Right common carotid artery plus branches (tissue), 1 donor: ENCODE results near the genes GPATCH2L and STON2.

DNA sequence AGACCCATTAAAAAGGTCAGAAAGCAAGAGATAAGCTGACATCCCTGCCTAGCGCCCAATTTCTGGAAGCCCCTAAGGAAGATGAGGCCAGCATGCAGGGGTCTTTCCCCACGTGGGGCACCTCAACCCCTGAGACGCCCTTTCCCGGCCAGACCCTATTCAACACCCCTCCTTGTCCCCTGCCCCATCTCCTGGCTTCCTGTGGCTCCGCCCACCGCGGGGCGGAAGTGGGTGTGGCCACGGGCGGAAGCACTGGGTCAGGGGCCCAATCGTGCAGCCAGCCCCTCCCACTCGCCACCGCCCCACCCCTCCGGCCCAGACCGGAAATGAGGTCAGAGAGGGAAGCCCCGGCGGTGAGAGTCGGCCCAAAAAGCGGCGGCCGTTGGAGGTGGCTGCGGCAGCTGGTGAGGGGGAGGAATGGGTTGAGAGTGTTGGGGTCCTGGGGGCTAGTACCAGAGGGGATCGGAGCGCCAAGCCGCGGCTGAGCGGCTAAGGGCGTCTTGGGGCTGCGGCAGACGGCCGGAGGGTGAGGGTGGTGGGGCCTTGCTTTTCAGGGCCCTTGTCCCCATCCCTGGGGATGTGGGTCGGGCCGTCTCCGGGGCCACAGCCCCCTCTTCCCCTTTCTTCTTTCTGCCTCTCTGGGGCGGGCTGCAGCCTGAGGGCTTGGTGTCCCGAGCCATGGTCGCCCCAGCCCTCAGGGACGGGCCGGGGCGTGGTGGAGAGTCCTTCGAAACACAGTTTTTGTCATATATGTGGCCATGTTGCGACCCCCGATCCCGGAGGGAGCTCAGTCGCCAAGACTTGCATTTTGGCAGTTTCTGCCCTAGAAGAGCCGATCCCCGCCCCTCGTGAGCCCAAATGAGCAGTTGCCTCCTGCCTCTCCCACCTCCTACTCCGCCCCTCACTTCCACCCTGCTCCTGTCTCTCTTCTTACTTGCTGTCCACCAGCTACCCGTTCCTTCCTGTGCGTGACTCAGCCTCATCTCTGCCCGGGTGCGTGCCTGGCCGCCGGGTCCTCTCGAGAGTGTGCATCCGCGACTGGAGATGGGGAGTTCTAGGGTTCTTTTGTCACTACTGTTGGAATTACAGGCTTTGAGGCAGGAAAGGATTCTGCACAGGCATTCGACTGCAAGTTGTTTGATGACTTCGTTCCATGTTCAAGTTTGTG lies at the start of gene GPATCH2L:
Gene GPATCH2L (plus strand): TSS at position 335 of the 1,168 bp plus-strand sequence.
- PRO-cap: bidirectional peak, plus-strand start at position 335 of the sequence, minus-strand start at position 229 of the sequence; unidirectional peak, minus-strand start at position 859 of the sequence; unidirectional peak, minus-strand start at position 918 of the sequence

DNA sequence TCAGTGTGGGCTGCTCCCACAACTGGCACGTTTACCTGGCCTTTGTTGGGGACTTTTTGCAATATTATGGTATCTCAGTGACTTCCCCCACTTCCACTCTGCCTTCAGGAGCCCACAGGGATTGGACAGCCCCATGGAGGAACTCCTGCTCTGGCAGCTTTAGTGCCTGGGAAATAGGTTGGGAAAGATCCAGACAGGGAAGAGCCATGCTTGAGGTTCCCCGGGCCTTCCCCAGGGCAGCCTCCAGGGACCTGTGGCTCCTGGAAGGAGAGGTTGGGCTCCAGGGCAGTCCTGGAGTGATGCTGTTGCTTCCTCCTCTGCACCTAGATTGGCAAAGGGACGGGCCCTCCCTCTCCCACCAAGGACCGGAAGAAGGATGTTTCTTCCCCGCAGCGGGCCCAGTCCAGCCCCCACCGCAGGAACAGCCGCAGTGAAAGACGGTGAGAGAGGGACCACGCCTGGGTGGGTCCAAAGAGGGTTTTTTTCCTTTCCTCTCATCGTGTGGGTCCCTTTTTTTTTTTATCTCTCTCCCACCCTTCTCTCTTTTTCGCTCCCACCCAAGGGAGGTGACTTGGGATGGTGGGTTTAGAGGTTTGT lies 16.5 kb downstream of the VASH1 start:
- PRO-cap: no peak

DNA sequence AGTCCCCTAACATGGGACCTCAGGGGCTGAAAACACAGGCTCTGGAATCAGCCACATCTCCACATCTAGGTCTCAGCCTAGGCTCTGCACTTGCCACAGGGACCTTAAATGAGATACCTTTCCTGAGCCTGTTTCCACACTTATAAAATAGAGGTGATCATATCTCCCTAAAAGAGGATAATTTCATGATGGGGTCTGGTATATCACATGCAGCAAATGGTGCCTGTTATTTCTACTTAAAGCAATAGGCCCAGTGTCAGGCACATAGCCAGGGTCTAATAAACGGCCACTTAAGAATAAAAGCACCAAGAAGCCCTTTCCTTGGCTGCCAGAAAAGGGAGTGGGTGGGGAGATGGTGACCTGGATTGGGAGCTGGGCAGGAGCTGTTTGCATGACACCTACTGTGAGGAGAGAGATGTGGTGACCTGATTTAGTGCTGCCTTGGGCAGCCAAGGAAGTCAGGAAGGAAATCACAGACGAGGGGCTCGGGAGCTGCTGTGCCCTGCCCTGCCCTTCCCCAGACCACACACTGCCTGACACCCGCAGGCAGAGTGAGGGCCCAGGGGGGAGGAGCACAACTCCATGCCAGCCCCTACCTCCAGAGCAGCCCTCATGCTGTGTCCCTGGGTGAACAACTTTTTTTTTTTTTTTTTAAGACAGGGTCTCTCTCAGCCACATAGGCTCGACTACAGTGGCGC lies 71.1 kb downstream of the IRF2BPL start:
- PRO-cap: unidirectional peak, plus-strand start at position 433 of the sequence; unidirectional peak, minus-strand start at position 553 of the sequence

DNA sequence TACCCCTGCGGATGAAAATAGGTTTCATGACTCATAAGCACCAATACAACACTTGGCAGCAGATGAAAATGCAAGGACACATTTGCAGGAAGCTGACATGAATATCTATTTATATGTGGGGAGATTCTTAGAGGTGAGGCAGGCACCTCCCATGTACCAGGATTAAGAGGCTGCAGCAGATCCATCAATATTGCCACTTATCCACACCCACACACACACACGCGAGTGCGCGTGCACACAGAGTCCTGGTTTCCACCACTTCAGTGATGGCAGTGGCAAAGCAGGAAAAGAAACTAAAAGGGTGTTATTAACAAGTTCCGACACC lies 5.5 kb downstream of the IRF2BPL start:
- PRO-cap: no peak

- PRO-cap: bidirectional peak, plus-strand start at chr14:77027945, minus-strand start at chr14:77027846
Observed at GRCh38 chr14:77027782-77028230, 702 bp downstream of the IRF2BPL start.

GRCh38 chr14:77036384-77037181 lies 8.1 kb upstream of the IRF2BPL start:
- PRO-cap: no peak

GRCh38 chr14:77041895-77042597 lies 13.5 kb upstream of the IRF2BPL start:
- PRO-cap: no peak

DNA sequence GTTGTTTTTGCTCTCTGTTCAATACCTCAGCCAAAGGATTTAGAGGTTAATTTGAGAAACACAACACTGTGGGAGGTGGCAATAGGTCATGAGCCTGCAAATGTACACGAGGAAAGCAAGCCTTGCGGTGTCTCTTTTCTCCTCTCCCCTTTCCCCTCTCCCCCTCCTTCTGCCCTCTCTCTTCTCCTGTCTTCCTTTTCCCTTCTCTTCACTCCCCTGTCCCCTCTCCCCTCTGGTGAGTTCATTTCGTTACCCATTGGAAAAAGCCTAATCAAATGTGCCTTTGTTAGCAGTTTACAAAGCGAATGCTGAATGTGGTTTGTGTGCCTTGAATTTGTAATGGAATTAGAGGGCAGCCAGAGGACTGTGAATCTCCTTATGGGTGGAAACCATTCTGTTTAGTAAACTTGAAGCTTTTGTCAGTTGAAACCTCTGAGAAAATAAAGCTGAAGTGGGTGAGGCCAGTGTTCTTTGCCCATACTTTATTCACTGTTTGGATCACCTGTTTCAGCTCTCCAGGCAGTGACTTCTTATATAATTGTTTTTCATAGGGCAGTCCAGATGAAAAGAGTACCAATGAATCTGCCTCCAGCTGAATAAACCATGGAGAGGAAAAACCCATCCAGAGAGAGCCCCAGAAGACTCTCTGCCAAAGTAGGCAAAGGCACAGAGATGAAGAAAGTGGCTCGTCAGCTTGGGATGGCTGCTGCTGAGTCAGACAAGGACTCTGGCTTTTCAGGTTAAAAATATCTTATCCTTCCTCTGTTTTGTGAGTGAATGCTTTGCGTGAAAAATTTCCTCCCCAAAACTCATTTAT lies 7.3 kb downstream of the CIPC start:
- PRO-cap: unidirectional peak, minus-strand start at position 495 of the sequence

GRCh38 chr14:77347772-77348126 lies 26.9 kb downstream of the GSTZ1 start:
- PRO-cap: no peak

GRCh38 chr14:77375731-77376305 lies 1.1 kb downstream of the TMED8 start:
- PRO-cap: no peak

DNA sequence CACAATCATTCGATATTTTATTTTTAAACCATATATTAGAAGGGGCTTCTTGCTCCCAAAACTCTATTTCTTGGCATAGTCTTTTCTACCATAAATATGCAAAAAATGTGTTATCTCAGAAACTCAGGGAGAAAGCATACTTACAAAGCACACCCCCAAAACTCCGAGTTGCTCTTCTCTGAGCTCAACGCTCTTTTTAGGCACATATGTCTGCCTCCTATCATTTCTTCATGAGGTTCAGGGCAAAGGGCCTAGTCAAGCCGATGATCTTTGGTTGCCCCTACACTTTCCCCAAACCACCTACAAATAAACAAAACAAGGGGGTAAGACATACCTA lies 2.3 kb downstream of the CEP128 start:
- PRO-cap: no peak

DNA sequence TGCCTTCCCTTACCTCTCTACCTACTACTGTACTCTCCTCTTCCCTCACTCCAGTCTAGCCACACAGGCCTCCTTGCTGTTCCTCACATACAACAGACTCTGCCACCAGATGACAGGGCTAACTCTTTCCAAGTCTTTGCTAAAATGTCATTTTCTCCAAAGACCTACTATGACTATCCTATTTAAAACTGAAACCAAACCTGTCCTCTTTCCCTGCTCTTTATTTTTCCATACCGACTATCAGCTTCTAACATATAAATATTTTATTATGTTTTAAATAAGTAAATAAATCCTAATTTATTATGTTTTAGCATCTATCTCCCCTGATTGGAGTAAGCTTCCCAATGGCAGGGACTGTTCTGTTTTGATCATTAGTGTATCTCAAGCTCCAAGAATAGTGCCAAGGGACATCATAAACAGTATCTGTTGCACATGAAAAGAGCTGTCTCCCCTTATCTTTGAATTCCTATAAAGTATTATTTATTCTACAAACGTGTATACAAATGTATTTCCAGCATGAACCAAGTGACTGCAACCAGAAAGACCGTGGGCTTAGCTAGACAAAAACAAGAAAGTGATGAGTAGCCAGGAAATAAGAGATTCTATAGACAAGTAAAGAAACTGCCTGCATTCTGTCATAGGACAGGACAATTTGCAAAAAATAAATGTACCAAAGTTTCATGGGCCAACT lies 37.8 kb downstream of the GTF2A1 start:
- PRO-cap: no peak

- PRO-cap: no peak
Observed at GRCh38 chr14:81208344-81208875, 12.3 kb downstream of the GTF2A1 start.

- PRO-cap: no peak
Observed at GRCh38 chr14:81209022-81209664, 11.6 kb downstream of the GTF2A1 start.

DNA sequence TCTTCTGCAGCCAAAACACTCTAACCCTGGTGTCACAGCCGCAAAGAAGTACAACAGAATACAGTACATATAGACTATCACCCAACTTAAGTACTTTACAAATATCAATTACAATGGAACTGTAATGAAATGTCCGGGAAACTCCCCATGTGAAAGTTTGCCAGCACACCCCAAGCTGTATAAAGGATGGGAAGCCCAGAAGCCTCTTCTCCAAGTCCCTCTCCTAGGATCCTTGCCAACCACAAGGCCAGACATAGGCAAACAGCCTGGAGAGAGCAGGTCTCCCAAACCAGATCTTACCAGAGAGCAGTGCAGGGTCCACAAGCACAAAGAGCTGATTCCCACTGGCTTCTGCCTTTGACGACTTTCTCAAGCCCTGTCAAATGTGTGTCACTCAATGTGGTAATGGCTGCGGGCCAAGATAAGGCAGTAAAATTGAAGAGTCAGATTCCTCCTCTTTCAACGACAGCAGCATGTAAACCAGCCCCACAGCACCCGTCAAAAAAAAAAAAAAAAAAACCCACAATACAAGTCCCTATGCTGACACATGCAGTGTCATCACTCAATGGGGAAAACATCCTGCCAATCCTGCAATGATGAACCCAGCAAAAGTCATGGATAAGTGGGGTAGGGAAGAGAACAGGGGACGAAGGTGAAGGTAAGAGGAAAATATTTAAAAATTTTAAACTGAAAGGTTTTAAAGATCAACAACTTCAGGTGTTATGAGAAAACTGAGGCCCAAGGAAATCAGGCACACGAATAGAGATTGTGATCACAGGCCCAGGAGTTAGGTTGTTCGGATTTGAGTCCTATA lies at the start of gene STON2:
Gene STON2 (minus strand): TSS at position 346 of the 814 bp plus-strand sequence.
- PRO-cap: no peak

DNA sequence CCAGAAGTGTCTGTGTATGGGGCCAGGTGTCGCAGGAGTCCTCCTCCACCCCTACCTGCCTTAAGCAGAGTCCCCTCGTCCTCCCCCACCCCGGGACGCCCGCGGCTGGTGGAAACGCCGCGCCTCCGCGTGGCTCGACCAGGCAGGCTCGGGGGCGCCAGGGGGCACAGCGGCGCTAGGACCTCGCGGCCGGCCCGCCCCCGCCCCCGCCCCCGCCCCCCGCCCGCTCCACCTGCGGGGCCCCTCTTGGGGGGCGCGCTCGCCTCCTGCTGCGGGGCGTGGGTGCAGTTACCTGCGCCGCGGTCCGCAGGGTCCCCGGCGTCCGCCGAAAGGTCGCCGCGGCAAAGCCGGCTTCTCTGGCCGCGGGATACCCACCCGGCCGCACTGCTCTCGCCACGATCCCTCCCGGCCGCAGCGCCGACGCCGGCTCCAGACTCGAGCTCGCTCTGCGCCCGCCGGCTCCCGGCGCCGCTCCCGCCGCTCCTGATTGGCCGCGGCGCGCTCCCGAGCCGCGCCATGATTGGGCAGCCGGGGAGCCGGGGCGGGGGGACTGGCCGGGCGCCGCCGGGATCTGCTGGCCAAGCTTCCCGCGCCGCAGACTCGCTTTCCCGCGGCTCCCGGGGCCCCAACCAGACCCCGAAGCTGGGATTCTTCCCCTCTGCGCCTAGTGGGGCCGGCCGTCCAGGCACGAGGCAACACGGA lies 36.1 kb upstream of the STON2 start:
- PRO-cap: bidirectional peak, plus-strand start at position 567 of the sequence, minus-strand start at position 437 of the sequence

GRCh38 chr14:81470953-81471558 lies 62.6 kb downstream of the SEL1L start:
- PRO-cap: no peak

DNA sequence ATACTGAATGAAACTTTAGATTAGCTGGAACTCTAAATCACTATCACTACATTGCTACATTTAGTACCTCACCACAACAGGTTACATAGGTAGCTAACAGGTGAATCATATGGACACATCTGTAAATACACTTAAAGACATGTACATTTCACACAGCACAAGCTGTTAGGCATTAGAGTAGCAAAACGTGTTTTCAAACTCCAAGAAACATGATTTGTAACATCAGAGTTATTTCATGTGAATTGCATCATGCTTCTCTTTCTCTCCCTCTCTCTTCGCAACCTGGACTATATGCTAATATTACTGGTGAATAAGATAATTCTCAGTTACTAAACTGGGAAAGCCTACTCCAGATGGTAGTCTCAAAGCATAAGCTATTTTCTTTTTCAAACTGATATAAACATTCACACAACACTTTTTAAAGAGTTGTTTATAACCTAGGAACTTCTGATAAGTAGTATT lies 4.2 kb downstream of the SEL1L start:
- PRO-cap: no peak

GRCh38 chr14:85531759-85532416 lies 1.9 kb downstream of the FLRT2 start:
- PRO-cap: bidirectional peak, plus-strand start at chr14:85532332, minus-strand start at chr14:85532164

- PRO-cap: no peak
Observed at GRCh38 chr14:85885320-85885995, 355.5 kb downstream of the FLRT2 start.